WTC11 (cell line): Measurements from ENCODE around the genes ZNF69, ZNF44 and BEST2.

GRCh38 chr19:11694446-11695299 lies 44.1 kb downstream of the ZNF823 start:
- PRO-cap: bidirectional peak, plus-strand start at chr19:11695109, minus-strand start at chr19:11694931

GRCh38 chr19:11829644-11830524 lies 15.8 kb downstream of the ZNF440 start:
- PRO-cap: no peak

- PRO-cap: bidirectional peak, plus-strand start at chr19:11887823, minus-strand start at chr19:11887684; unidirectional peak, plus-strand start at chr19:11888066; bidirectional peak, plus-strand start at chr19:11888210, minus-strand start at chr19:11888202
Observed at GRCh38 chr19:11887602-11888577, at the start of gene ZNF69. Gene ZNF69, plus strand, starts transcription at chr19:11887782.

DNA sequence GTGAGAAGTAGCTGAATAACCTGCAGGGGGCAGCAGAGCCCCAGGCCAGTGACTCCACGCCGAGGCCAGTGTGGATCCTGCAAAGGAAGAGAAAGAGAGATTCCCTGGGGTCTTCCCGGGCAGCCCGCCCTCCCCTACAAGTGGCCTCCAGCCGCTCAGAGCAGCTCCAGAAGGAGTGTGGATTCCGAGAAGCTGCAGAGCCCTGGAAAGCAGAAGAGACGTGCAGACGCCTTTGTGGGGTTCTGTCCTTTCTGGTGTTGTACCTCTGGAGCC lies 869 bp upstream of the ZNF763 start:
- PRO-cap: unidirectional peak, plus-strand start at position 169 of the sequence

GRCh38 chr19:11987307-11988004 lies 22.6 kb downstream of the ZNF763 start:
- PRO-cap: bidirectional peak, plus-strand start at chr19:11987656, minus-strand start at chr19:11987495; unidirectional peak, plus-strand start at chr19:11987883

GRCh38 chr19:12133112-12133658 lies 7.0 kb downstream of the ZNF20 start:
- PRO-cap: no peak

DNA sequence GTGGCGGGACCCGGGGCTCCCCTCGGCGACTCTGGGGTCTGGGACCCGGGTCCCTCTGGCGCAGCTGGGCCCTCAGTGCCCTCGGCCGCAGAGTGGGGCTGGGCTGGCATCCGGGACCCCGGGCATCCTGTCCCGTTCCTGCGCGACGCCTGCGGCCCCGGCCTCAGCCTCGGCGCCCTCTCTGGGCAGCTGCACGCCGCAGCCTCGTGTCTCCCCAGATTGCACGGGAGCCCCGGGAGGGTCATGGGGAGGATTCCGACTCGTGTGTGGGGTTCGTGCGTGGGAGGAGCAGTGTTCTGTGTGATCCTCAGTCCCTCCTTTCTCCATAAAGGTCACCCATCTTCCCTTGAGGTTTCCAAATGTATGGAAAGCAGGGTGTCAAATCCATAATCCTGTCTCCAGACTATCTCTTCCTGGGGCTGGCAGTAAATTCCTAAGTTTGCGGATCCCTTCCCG lies 32.3 kb downstream of the ZNF136 start:
- PRO-cap: no peak

DNA sequence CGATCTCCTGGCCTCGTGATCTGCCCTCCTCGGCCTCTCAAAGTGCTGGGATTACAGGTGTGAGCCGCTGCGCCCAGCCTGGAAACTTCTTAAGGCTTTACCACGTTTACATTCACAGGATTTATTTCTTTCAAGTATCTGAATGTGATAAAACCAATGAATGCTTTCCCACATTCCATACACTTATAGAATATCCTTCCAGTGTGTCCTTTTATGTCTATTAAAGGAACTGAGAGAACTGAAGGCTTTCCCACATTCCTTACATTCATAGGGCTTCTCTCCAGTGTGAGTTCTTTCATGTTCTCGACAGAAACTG lies 22.5 kb downstream of the ZNF44 start:
- PRO-cap: no peak

- PRO-cap: bidirectional peak, plus-strand start at chr19:12294684, minus-strand start at chr19:12294562; bidirectional peak, plus-strand start at chr19:12294970, minus-strand start at chr19:12294802
Observed at GRCh38 chr19:12294276-12295334, at the start of gene ZNF44. Gene ZNF44, minus strand, starts transcription at chr19:12294883.

DNA sequence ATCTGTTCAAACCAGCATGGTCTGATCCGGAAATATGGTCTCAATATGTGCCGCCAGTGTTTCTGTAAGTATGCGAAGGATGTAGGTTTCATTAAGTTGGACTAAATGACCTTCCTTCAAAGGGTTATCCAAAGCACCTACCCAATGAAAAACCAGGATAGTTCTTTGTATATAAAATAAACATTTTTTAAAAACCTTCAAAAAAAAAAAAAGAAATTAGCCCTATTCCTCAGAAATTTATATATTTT lies 8.1 kb upstream of the ZNF442 start:
- PRO-cap: no peak

DNA sequence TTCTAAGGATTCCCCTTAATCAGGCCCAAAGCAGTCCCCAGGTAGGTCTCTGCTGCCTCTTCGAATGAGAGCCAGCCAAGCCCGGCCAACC lies 2.3 kb downstream of the TNPO2 start:
- PRO-cap: no peak

DNA sequence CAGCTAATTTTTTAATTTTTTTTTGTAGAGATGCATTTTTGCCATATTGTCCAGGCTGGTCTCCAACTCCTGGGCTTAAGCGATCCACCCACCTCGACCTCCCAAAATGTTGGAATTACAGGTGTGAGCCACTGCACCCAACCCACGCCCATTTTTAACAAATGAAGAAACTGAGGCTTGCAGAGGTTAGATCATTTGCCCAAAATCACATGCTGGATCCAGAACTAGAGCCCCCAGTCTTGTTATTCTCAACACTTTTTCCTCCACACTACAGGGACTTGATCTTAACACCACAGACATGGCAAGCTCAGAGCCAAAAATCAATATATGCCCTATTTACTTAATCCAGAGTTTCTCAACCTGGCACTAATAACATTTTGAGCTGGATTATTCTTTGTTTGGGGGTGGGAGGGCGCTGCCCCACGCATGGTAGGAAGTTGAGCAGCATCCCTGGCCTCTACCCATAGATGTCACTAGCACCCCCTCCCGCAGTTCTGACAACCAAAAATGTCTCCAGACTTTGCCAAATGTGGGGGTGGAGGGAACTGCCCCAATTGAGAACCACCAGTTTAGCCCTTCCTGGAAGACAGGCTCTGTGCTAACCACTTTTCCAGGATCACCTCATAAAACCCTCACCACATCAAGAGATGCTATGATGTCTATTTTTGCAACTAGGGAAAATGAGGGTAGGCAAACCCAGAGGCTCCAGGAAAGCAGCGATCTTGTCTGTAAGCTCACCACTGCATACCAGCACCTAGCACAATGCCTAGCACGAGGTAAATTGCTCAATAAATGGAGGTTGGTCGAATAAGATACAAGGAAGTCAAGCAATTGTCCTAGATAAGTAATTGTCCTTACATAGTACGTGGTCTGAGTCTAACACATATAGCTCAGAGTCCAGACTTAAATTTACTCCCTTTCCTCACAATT lies 1.2 kb downstream of the TRIR start:
- PRO-cap: no peak

GRCh38 chr19:12751444-12751933 lies at the start of gene BEST2:
Gene BEST2, plus strand, starts transcription at chr19:12751791.
- PRO-cap: no peak

DNA sequence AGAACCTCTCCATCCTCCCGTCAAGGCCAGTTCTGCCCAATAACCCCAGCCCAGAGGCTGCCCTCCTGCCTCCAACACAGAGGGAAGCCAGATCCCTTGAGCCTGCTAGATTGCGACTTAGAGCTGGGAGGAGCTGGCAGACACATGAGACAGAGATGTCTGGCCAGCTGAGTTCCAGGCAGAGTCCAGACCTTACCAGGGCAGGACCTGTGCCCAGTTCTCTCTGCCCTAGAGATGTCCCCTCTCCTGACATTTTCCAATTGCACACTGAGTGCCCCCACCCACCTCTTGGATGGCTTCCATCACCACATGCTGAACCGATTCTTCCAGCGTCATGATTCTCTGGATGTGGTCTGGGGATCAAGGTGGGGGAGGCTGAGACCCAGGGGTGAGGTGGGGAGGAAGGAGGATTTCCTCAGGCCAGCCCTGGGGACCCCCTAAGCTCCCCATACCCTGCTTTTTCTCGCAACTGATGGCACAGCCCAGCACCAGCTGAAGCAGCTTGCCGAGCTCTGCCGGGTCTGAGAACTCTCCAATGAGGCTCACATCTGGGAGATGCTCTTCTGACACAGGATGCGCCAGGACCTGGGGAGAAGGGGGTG lies 2.9 kb downstream of the HOOK2 start:
- PRO-cap: no peak

DNA sequence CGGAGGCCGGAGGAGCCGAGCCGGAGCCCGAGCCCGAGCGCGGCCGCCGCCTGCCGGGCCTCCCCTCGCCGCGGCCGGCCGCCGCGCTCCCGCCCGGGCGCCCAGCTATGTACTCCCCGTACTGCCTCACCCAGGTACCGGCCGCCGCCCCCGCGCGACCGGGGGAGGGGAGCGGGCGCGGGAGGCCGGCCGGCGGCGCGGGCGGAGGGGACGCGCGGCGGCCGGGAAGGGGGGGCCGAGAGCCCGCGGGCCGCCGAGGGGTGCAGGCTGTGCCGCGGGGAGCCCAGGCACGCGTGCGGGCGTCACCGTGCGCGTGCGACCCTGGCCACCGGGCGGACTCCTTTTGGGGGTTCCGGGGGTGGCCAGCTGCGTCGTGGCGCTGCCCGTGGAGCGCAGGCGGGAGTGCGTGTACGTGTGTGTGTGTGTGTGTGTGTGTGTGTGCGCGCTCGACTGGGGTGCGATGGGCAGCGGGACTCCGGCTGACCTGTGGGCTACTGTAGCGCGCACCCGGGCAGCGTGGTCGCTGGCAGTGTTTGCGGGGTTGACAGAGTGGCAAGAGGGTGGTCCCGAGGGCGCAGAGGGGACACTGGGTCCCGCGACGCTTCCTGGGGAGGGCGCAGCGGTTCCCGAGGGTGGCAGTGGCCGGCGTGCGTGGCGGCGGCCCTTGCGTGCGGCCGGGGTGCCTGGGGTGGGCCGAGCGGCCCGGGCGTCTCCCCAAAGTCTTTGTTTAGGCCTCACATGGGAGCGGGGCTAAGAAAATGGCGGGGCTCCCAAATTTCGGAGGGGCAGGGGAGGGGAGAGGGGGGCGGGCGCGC lies 663 bp downstream of the NFIX start:
- PRO-cap: no peak

DNA sequence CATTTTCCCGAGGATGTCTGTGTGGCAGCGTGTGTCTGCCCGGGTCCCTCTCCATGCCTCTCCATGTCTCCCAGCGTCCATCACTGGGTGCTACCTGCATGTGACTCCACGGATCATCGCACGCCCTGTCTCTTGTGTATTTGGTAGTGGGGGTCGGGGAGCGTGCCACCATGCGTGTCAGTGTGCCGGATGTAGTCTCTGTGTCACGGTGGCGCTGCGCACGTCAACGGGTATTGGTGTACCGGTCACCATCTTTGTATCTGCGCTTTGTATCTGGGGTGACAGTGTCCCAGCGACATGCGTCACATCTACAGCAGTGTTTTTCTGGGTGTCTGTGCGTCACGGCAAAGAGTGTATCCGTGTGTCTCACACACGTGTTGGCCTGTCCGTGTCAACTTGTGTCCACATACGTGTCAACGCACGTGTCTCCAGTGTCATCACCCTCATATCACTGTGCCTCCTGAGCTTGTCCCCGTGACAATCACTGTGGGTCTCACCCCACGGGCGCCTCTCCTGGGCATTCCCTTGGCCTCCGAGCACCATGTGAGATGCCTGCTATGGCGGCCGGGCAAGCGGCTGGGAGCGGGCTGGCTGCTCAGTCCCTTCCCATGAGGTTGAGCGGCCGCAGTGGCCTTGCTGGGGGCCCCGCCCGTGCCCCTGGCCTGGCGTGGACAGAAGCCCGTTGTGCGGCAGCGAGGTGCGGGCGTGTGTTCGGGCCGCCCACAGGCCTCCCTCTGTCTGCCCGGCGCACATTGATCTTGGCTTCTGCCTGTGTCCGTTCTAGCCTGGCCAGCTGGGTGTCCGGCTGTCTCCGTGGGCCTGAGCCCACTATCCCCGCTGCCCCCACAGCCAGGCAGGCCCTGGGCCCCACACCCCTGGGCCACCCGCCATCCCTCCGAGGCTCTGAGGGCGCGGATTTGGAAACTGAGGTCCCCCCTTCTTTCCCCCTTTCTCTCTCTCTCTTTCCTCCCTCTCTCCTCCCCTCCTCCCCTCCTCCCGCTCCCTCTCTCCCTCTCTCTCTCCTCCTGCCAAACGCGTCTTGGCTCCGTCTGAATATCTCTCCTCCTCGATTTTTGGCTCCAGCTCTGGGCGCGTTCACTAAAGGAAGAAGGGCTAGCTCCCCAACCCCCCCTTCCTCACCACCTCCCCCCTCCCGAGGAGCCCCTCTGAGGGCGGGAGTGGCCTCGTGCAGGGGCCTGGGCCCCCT lies 6.4 kb downstream of the NFIX start:
- PRO-cap: no peak

DNA sequence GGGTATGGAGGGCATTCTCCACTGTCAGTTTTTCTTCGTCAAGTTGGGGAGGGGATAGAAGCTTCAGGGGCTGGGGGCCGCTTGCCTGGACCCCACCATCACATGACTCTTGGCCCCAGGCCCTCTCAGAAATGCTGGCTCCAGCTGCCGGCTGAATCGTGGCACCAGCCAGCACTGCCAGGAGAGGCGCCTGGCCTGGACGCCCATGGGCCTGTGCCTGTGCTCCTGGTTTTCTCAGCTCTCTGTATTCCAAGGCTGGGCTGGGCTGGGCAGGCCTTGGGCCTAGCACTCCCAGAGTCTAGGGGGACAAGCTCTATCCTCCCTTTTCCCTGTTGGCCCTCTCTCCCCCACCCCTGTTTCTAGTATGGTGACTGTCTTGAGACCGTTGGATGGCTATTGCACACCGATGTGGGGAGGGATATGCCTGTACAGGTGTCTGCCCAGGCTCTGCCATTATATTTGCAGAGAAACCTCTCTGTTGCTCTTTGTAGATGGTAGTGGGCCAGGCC lies 38.5 kb downstream of the LYL1 start:
- PRO-cap: no peak

- PRO-cap: no peak
Observed at GRCh38 chr19:13075235-13075912, 27.3 kb downstream of the LYL1 start.

- PRO-cap: unidirectional peak, minus-strand start at chr19:13082926
Observed at GRCh38 chr19:13082754-13083424, 19.8 kb downstream of the LYL1 start.

GRCh38 chr19:13099356-13100241 lies 3.1 kb downstream of the LYL1 start:
- PRO-cap: unidirectional peak, minus-strand start at chr19:13099469